ENCODE results near the genes TMEM263 and ABTB3.

DNA sequence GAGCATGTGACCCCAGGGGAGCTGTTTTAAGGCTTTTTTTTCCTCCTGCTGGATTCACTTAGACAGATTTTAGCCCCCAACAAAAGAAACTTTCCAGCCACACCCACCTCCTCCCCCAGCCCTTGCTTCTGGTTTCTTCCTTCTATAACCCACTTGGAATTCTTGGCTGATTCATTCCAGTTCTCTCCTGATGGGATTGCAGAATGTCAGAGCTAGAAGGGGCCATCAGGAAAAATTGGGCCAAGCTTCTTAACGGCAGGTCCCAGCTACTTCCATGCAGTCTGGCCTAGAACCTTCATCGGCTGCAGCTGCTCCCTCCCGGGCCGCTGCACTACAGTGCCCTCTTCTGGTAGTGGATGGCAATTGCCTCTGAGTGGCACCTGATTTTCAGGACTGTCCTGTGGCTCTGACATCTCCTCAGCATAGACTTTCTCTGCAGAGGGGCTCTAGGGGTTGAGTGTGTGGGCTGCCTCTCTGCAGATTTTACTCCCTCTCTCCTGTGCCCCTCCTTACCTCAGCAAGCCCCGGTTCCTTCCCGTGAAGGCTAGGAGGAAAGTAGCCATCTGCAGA, 23.8 kb downstream of the CKAP4 start:
- PRO-cap: no peak

- PRO-cap: no peak
Observed at GRCh38 chr12:106226757-106227227, 21.0 kb downstream of the CKAP4 start.

GRCh38 chr12:106238237-106239266, 9.3 kb downstream of the CKAP4 start:
- PRO-cap: no peak

DNA sequence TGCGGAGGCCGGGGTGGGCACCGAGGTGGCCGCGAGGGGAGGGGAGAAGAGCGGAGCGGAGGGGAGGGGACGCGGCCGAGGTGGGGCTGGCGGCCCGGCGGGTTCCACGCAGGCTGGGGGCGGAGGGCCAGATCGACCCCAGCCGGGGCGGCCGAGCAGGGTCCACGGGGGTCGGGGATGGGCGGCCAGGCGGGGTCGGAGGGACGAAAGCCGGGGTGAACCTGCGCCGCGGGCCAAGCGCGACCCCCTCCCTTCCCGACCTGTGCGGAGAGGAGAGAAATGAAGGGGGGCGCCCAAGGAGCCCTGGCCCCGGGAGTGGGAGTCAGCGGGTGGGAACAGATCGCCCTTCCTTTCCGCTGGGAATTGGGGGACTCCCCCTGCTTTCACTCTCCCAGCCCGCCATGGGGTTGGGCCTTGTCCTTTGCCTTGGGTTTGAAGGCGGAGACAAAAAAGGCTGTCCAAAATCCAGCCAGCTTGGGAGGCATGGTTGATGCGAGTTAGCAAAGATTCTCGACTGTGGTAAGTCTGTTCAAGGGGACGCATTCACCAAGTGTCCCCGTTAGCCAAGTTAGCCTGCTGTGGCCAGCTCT, 516 bp upstream of the CKAP4 start:
- PRO-cap: bidirectional peak, plus-strand start at position 129 of the sequence, minus-strand start outside the sequence; bidirectional peak, plus-strand start at position 449 of the sequence, minus-strand start at position 417 of the sequence

DNA sequence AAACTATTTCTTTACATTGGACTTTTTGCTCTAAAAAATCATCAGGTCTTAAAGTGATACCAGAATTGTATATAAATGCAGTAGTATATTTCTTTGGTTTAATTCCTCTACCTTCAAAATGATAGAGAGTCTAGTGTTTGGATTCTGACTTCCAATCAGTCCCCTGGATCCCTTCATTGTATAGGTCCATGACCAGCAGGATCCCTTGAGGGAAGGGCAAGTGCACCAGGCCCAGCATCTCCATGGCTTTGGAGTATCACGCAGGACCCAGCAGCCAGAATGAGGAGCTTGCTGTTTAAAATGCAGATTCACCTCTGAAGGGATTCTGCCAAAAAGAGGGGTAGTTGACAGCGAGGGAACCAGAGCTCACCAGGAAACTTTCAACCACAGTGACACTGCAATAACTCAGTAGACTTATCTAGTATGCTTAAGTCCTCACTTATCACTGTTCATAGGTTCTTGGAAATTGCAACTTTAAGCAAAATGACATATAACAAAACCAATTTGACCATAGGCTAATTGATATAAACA, 21.2 kb upstream of the CKAP4 start:
- PRO-cap: no peak

GRCh38 chr12:106279448-106280026, 23.0 kb upstream of the TCP11L2 start:
- PRO-cap: no peak

DNA sequence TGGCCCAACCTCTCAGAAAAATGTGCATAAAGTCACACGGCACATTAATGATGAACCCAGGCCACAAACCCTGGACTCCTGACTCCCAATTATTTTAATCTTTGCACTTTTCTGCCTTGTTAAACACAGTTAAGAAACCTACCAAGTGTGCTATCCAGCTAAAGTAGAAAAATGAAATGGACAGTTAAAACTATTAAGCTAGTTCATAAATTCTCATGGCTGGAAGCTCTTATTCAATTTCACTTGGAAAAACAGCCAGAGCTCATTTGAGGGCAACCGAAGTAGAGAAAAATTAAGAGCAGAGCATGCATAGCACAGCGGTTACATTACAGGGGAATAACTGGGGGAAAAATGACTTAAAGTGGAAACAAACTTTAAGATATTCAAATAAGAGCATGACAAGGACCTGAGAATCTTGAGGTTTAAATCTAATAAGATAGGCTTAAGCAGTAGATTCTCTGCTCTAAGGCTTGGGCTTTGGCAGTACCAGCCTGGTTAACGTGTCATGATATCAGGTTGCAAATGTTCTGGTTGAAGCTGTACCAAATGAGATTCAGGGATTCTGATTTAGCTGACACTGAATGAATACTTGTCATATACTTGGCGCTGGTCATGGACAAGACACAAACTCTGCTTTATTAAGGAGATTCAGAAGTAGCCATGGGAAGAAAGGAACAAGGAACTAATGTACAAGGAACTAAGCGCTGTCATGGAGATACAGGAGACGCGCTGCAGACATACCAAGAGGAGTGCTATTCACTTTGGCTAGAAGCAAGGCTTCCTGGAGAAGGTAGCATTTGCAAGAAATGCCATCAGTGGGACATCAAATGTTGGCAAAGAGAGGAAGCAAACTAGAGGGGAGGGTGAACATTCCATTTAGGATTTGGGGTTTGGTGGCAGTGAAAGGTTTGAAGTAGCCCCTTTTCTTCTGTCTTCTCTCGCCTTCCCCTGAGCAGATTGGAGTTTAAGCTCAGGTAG, 6.0 kb downstream of the TCP11L2 start:
- PRO-cap: no peak

DNA sequence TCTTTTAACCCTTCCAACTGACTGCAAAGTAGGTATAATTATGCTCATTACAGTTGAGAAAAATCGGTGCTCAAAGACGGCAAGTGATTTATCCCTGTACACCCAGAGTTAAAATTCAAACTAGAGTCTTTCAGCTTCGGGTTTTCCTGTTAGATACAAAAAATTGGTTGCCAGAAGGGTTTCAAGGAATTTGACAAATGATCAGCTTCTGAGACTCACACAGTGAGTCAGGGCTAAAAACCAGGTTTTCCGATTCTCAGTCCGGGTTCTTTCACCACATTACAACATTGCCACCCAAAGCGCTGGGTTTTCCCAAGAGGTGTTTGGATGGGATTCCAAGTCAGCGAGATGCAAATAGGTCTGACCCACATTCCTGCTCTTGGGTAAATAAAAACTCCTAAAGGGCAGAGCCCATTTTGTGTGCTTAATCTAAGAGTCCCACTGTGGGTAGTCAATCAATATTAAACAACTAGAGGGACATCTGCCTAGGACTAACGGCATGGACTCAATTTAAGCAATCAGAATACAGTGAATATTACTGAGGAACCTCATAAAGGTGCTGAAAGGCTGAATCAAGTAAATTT, 5.5 kb upstream of the RIC8B start:
- PRO-cap: no peak

- PRO-cap: bidirectional peak, plus-strand start at chr12:106955906, minus-strand start at chr12:106955515; bidirectional peak, plus-strand start at chr12:106956153, minus-strand start at chr12:106956157
Observed at GRCh38 chr12:106955589-106956498, at the start of gene TMEM263. TSS of gene TMEM263 (plus strand) at chr12:106955907.

GRCh38 chr12:106971739-106972131, 15.2 kb downstream of the MTERF2 start:
- PRO-cap: no peak

- PRO-cap: unidirectional peak, plus-strand start at chr12:107318420
Observed at GRCh38 chr12:107317759-107318635, at the start of gene ABTB3. TSS of gene ABTB3 (plus strand) at chr12:107318434.

DNA sequence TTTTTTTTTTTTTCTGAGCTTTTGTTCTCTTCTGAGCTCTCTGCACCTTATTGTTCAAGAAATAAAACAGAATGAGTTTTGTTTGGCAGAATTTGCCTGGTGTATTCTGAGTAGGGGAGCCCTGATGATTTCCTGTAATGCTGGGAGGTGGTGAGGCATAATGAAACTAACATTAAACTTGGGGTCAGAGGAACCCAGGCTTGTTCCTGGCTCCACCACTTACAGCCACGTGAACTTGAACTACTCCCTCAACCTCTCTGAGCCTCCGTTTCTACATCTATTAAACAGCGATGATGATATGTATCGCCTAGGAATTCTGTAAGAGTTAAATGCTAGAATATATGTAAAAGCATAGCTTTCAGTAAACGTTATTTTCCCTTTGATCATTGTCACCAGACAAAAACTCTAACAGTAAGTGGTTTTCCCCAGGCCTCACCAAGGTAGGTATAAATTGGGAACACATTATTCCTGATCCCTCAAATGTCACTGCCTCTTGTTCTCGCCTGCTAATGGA, 51.5 kb downstream of the ABTB3 start:
- PRO-cap: no peak

GRCh38 chr12:107560350-107560737, 125.3 kb upstream of the PWP1 start:
- PRO-cap: no peak

DNA sequence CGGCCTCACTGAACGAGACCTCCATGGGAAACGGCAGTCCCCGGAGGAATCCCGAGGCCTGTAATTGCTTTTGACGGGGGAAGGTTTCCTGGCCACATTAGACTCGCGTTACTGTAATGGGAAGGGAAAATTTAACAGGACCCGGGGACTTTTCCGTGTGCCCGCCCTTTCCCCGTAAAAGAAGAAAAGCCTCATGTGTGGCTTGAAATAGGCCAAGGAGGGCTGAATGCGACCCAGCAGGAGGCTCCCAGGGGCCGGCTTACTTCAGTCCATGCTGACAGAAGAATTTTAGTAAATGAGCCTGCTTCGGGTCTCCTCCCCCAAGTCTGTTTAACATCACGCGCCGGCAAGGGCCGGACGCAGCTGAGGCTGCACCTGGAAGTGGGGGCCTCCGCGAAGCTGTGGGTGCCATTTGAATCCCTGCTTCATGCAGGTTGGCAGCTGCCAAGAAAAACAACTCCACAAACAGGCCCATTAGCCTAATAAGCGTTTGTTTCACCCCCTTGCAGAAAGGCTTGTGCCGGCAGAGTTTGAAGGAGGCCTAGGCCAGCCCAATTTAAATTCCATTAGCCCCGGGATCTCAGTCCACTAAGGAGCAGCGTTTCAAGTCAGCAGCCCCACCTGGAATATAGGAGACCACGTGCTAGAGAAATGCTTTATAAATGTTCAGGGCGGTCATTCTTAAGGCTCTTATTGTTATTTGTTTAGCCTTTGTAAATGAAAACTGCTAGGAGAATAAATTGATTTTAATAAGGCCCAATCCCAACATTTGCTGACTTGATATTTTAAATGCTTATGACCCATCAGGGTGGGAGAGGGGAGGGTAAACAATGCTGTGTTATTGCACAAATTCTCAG, 39.6 kb upstream of the PWP1 start:
- PRO-cap: no peak

DNA sequence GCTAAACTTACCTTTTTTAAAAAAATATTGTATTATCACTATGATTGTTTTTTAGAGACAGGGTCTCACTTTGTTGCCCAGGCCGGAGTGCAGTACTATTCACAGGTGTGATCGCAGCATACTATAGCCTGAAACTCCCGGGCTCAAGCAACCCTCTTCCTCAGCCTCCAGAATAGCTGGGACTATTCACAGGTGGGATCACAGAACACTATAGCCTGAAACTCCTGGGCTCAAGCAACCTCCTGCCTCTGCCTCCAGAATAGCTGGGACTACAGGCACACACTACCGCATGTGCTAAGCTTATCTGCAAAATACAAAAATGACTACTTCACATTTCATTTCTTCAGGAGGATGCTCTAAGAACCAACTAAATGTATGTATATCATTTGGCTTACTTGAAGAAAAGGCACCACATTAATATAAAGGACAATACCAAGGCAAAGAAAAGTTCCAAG, 10.1 kb downstream of the PRDM4 start:
- PRO-cap: no peak

- PRO-cap: no peak
Observed at GRCh38 chr12:108337354-108337951, 1.7 kb downstream of the CMKLR1 start.

GRCh38 chr12:108340096-108340504, 989 bp upstream of the CMKLR1 start:
- PRO-cap: no peak

DNA sequence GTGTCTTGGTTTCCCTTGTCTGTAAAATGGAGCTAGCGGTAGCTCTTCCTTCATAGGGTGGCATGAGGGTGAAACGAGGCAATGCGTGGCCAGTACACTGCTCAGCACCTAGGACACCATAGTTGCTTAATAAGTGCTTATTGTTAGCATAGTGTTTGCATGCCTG, 742 bp downstream of the FICD start:
- PRO-cap: no peak

- PRO-cap: no peak
Observed at GRCh38 chr12:108562959-108563422, 595 bp downstream of the ISCU start.

DNA sequence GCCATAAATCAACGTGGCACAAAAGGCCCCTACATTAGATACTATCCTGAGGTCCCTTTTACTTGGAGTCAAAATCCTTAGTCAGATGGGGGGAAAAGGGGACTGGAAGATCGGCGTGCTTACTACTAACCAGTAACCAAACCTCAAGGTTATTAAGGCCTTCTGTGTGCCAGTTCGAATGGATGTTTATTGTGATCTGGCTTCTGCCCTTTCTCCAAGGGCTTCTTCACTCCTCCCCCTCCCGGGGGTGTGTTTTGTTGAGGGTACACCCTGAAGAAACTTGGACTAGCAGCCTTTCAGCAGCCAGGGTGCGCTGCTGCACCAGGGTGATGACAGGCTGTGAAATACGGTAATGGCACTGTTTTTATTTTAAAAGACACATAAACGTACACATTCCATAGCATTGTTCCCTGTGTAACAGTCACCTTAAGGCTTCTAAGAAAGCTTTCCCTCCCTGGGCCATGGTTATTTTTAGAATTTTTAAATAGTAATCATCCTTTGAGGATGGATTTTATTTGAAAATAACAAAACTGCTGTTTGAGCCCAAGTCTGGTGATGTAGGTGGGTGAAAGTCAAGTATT, 1.1 kb downstream of the ISCU start:
- PRO-cap: bidirectional peak, plus-strand start at position 295 of the sequence, minus-strand start at position 228 of the sequence

Data from LUHMES (cell line).